ENCODE measurements around the gene TP53I11.

GRCh38 chr11:43937212-43937733 is 5.2 kb upstream of the C11orf96 start:
- PRO-cap = no peak
- RAMPAGE, long total RNA, 4 experiments = no peak in any of the 4 experiments

GRCh38 chr11:44519972-44520604 is 45.4 kb upstream of the CD82 start:
- PRO-cap = no peak
- RAMPAGE, long total RNA, 4 experiments = no peak in any of the 4 experiments

- PRO-cap = no peak
- RAMPAGE, long total RNA, 4 experiments = no peak in any of the 4 experiments
Measured at GRCh38 chr11:44525727-44526306, 39.6 kb upstream of the CD82 start.

DNA sequence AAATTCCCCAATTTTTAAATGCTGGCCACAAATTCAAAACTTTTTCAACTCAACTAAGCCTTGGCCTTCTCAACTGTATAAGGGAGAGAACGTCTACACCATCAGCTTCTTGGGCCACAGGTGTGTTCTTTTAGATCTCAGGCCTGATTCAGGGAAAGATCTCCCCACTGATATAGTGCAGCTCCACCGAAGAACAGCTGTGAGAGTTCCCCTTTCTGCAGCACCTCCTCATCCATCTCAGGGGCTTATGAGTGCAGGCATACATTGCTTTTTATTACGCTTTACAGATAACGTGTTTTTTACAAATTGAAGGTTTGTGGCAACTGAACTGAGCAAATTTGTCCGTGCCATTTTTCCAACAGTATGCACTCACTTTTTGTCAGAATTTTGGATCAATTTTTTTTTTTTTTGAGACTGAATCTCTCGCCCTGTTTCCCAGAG is 8.0 kb upstream of the CD82 start:
- PRO-cap = no peak
- RAMPAGE, long total RNA, 4 experiments = no peak in any of the 4 experiments

DNA sequence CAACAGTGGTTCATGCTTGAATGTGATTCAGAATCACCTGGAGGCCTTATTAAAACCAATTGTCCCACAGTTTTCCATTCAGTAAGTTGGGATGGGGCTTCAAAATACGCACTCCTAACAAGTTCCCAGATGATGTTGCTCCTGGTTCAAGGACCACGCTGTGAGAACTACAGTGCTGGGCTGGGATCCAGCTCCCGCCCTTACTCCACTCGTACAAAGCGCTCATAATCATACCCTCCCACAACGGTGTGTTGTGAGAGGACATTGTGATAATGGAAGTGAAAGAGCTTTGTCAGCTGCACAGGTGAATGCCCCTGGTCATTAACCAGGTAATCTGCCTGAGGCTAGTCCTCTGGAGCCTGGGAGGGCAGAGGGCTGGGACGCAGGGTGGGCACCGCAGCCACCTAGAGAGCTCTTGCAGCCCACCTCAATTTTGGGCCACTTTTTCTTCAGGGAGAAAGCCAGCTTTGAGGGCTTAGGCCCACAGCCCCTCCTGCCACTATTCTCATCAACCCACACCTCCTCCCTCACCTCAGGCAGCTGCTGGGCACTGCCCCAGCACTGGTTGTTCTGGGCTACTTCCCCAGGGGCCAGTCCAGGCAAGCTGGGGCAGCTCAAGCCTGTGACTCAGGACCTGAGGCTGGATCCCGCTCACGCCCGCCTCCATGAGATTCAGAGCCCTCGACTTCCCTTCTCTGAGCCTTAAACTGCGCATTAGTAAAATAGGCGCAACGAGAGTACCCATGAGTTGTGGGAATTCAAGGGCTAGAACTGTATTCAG is 1.1 kb upstream of the CD82 start:
- PRO-cap = unidirectional peak, plus-strand start at position 654 of the sequence
- RAMPAGE, long total RNA, 4 experiments = no peak in any of the 4 experiments

DNA sequence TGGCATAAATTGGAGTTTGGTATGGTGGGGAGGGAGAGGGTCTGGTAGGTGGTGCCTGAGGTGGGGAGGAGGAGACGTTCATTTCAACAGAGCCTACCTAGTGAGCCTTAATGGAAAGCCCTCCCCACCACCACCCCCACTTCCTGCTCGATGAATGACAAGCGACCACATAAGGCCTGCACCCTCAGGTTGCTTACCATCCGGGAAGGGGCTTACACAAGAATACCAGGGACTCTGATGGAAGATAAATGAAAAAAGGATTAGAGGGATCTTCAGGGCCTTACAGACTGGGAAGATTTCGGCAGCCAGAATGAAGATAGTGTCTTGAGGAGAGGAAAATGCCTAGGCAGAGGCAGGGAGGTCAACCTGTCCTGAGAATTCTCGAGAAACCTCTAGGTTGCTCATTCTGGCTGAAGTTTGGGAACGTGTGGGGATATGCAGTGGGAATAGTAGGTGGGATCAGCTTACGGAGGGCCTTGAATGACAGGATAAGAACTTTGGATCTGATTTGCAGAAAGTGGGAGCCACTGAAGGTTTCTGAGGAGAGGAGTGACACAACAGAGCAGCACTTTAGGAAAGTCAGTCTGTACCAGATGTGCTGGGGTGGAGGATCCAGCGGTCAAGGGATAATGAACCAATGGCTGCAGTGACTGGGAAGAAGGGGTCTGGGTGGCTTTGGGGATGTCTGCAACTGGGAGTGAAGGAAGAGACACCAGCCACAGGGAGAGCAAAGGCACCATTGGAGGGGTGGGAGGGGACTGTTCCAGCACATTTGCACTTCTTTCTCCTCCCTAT is 2.3 kb downstream of the CD82 start:
- PRO-cap = no peak
- RAMPAGE, long total RNA, 4 experiments = no peak in any of the 4 experiments

DNA sequence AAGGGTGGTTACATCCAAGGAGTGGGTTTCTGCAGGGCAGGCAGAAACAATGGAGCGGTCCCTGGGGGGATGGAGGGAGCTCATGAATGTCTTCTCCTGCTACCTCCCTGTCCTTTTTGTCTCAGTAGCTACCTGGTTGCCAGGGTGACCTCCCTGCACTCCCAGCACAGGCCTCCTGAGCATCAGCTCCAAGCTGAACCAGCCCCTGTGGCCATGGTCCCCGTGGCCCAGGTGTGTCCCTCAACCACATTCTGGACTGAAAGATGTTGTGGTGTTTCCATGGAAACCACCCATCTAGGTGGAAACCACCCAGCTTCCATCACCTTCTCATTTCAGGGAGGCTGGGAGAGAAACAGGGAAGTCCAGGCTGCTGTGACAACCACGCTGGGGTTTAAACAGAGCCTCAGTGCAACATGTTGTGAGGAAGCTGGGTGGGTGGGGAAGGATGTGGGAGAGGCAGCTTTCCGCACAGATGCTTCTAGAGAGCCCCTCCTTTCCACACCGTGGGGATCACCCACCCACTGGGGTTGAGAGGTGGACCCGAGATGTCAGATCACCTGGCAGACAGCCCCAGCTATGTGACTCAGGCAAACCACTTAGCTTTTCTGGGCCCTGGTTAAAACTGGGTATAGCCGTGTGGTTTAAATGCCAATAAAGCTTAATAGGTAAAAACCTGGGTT is 46.2 kb downstream of the CD82 start:
- PRO-cap = no peak
- RAMPAGE, long total RNA, 4 experiments = no peak in any of the 4 experiments

DNA sequence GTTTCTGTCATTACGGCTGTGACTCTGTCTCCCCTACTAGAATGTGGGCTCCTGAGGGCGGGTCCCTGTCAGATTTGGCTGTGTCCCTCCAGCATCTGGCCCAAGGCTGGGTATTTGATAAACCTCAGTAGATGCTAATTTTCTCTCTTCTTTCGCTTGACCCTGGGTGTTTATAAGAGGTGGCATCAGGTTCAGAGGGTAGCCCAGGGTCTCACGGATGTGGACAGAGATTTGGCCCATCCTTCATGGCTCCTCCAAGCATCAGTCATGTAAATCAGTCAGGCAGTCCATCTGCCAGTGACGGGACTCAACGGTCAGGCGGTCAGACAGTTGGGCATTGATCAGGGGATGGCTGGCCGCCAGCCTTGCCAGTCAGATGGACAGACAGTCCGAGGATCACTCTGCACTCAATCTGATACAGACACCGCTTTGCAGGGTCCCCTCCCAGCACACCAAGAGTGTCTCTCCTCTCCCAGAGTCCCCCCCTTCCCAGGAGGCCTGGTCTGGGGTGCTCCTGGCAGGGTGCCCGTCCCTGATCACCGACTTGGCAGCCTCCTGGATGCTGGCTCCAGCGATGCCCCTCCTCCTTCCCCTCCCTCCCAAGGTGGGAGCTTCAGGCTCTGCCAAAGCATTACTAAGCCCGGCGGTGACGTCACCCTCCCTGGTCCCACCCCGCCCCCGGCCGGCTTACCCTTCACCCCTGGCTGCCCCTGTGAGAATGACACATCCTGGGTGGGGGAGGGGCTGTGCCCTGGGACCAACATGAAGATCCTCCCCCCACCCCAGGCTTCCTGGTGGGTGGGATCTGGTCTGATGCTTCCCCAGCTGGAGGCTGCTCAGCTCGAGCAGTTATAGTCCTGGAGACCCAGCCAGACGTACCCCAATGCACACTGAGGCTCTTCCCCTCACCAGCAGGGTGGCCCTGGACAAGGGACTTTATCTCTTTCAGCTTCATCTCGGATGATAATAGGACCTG is 69.0 kb downstream of the CD82 start:
- PRO-cap = no peak
- RAMPAGE, long total RNA, 4 experiments = no peak in any of the 4 experiments

GRCh38 chr11:44934161-44934763 is 16.4 kb downstream of the TP53I11 start:
- PRO-cap = no peak
- RAMPAGE, long total RNA, 4 experiments = no peak in any of the 4 experiments

GRCh38 chr11:44939585-44939960 is 11.1 kb downstream of the TP53I11 start:
- PRO-cap = no peak
- RAMPAGE, long total RNA, 4 experiments = no peak in any of the 4 experiments

DNA sequence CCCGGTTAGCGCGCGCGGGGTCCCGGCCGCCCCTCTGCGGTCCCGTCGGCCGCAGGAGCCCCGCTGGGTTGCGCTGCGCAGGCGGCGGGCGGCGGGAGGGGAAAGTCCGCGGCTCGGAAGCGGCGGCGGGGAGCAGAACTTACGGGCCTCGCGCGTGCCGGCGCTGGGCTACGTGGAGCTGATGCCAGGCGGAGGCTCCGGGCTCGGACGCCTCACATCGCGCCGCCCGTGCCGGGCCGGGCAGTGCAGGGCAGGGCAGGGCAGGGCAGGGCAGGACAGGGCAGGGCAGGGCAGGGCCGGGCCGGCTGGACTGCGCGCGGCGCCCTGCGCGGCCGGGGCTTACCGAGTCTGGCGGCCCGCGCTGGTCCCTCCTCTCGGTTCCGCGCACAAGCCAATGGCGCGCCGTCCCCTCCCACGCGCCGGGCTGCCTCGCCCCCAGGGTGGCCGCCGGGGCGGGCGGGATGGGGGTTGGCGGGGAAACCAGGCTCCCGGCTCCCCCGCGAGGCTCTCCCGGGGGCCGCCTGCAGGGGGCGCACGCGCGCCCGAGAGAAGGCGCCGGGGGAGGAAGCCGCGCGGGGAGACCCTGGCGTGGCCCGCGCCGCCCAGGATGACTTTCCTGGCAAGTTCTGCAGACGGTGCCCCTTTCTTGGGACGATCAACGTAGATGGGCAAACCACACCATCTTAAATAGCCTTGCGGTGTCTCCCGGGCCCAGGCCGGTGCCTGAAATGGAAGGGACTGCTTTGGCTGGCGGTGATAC is at the start of gene TP53I11:
Gene TP53I11, minus strand, starts transcription at position 350 of the 760 bp plus-strand sequence.
- PRO-cap = unidirectional peak, minus-strand start at position 245 of the sequence; unidirectional peak, minus-strand start at position 350 of the sequence
- RAMPAGE, long total RNA, 4 experiments = start-site peak on the minus strand in 1 of 4 experiments, centred at positions 244 to 376 of the sequence, 14 to 19 reads per replicate

DNA sequence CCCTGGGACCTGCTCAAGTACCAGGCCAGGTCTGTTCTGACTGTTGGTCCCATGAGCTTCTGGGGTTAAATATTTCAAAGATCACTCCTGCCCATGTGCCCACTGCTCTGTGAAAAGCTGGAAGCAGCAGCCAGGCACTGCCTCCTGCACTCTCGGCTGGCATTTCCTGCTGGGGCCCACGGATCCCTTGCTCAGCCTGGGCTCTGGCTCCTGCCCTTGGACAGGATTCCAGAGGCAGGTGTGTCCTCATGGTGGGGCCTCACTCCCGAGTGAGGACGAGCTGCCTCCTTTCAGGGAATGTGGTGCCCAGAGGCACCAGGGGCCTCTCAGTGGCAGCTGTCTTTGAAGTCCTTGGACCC is 38.1 kb upstream of the PRDM11 start:
- PRO-cap = no peak
- RAMPAGE, long total RNA, 4 experiments = no peak in any of the 4 experiments

- PRO-cap = no peak
- RAMPAGE, long total RNA, 4 experiments = no peak in any of the 4 experiments
Measured at GRCh38 chr11:45147434-45147728, 942 bp downstream of the PRDM11 start.

- PRO-cap = no peak
- RAMPAGE, long total RNA, 4 experiments = no peak in any of the 4 experiments
Measured at GRCh38 chr11:45229076-45229952, 56.8 kb downstream of the SYT13 start.

DNA sequence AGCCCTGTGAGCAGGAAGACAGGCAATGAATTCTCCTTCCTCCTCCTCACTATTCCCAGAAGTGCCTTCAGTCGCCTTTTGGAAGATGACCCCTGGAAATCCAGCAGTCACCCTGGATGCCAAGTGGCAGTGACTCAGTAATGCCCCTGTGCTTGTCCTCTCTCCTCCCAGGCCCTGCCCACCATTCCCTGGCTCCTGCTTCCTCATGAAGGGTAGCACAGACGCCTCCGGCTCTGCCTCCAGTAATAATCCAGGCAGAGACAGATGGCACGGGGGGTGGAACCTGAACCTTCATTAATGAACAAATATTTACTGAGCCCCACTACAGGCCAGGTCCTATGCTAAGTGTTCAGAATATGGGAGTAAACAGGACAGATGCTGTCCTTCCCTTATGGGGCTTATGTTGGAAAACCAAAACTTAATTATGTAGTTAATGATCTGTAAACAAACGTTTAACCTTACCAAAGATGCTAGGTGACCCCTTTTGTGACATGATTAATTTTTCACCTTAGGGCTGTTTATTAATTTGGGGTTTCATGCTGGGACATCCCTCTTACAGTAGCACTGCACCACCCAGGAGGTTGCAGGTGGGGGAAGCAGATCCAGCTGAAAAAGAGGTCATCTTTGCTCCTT is 23.1 kb downstream of the SYT13 start:
- PRO-cap = no peak
- RAMPAGE, long total RNA, 4 experiments = no peak in any of the 4 experiments

GRCh38 chr11:45411145-45411916 is 125.2 kb upstream of the SYT13 start:
- PRO-cap = no peak
- RAMPAGE, long total RNA, 4 experiments = no peak in any of the 4 experiments

- PRO-cap = unidirectional peak, plus-strand start at chr11:45658900
- RAMPAGE, long total RNA, 4 experiments = no peak in any of the 4 experiments
Measured at GRCh38 chr11:45658275-45659185, 6.9 kb downstream of the CHST1 start.

DNA sequence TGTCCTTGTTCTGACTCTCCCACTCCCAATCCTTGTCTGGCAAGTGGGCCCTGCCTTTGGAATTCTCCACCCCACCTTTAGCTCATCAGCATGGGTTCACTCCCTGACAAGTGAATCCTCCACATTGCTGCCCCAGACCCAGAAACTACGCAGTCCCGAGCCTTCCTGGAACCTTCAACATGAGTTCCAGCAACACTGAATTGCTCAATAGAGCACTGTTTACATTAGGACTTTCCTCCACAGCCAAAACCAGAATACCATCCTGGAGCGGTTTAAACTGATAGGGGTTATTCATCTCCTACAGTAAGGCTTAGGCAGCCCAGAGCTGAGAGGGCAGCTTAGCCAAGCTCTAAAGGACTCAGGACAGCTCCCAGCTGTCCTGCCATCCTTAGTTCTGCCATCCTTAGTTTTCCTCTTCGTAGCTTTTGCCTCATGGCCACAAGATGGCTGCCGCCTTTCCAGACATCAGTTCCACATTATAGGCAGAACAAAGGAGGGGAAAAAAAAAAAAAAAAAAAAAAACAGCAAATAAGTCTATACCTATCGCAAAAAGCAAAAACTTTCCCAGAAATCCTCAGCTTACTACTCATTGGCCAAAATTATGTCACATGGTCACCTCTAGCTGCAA is 5.8 kb upstream of the SLC35C1 start:
- PRO-cap = no peak
- RAMPAGE, long total RNA, 4 experiments = no peak in any of the 4 experiments

DNA sequence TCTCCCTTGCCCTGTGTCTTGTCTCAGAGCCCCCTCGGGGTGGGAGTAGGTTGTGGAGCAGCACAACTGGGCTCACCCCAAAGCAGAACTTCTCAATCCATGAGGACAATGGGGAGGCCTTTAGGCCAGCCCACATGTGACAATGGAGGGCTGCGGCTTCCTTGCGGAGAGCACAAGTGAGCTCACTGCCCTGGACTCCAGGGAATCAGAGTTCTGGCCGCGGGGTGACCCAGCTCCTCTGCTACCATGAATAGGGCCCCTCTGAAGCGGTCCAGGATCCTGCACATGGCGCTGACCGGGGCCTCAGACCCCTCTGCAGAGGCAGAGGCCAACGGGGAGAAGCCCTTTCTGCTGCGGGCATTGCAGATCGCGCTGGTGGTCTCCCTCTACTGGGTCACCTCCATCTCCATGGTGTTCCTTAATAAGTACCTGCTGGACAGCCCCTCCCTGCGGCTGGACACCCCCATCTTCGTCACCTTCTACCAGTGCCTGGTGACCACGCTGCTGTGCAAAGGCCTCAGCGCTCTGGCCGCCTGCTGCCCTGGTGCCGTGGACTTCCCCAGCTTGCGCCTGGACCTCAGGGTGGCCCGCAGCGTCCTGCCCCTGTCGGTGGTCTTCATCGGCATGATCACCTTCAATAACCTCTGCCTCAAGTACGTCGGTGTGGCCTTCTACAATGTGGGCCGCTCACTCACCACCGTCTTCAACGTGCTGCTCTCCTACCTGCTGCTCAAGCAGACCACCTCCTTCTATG is 784 bp downstream of the SLC35C1 start:
- PRO-cap = no peak
- RAMPAGE, long total RNA, 4 experiments = no peak in any of the 4 experiments

DNA sequence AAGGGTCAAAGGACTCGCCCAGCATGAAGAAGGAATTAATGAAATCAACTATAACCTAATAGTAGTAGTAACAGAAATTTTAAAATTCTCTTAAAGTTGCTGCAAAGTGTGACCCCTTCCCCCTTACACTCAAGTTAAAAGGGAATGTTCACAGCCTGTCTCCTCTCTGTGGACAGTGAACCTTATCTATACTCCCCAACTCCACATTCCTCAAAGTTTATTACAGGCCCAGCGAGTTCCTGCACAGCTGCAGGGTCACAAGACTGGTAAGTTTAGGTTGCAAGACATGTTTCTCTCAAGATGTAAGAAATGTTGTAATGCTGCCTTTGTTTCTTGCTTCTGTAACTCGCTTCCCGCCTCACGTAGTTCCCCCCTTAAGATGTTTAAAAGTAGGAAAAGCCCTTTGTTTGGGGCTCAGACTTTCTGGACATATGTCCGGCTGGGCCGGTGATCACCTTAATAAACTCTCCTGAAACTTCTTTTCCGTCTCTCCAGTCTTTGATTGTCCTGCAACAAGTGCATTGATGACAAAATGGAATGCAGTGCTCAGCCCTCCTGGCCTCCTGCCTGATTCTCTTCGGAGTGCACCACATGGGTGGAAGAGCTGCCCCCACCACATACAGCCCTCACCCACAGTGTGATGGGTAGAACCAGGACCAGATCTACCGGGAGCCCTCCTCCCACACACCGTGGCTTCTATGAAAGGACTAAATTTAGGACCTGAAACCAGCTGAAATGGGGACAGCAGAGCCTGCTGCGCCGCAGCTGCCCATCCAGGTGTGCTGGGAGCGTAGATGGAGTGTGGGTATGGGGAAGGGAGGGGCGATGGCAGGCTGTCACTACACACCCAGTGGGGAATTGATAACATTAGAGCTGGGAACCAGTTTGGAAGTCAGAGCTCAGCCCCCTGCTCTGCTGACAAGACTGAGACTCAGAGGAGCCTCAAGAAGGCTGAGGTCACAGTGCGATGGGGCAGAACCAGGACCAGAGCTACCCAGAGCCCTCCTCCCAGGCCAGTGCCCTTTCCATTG is 18.7 kb downstream of the SLC35C1 start:
- PRO-cap = no peak
- RAMPAGE, long total RNA, 4 experiments = no peak in any of the 4 experiments

Data from gastroesophageal sphincter (tissue), 4 donors.